GM12878 (cell line): ENCODE data around the genes MAP1LC3A and TP53INP2.

DNA sequence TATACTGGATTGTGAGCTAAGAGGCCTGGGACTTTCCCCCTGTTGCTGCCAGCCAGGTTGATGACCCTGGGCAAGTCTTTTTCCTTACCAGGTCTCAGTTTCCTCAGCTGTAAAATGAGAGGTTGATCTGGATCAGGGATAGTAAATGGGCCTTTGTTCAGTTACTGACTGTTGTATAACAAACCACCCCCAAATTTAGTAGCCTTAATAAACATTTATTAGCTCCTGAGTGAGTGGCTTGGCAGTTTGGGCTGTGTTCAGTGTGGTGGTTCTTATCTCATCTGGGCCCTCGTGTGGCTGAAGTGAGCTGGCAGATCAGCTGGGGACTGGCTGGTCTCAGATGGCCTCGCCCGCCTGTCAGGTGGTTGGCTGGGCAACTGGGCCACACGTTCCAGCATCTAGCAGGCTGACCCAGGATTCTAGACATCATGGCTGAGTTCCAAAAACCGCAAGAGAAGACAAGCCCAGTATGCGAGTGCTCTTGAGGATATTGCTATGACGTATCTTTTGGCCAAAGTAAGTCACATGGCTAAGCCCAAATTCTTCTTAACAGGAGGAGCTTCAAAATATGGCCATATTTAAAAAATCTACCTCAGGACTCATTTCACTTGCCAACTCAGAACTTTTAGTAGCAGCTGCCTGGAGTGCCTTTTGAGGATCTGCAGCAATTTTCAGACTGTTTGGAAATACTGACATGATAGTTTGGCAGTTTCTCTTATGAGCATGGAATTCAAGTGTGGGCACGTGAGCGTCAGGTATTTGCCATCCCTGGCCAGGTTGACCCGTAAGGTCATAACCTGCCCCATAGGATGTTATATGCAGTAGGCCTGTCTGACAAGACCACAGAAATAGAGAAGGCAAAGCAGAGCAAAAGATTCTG, 28.8 kb downstream of the EIF2S2 start:
- RAMPAGE, long total RNA, result no peak
- RRBS, 2 experiments, result no CpG with 5 or more reads among the region's 10 CpGs
CAGE:
- cytosol, long polyA minus RNA, result no peak
- cytosol, long polyA plus RNA, result no peak
- long polyA plus RNA, result no peak
- nucleolus, long total RNA, result no peak
- nucleus, long polyA plus RNA, result no peak
- nucleus, long total RNA, result no peak

GRCh38 chr20:34121568-34122059, 9.6 kb upstream of the EIF2S2 start:
- RAMPAGE, long total RNA, result no peak
- RRBS, 2 experiments, result no CpG with 5 or more reads among the region's 2 CpGs
CAGE:
- cytosol, long polyA minus RNA, result no peak
- cytosol, long polyA plus RNA, result no peak
- long polyA plus RNA, result no peak
- nucleolus, long total RNA, result no peak
- nucleus, long polyA plus RNA, result no peak
- nucleus, long total RNA, result no peak

DNA sequence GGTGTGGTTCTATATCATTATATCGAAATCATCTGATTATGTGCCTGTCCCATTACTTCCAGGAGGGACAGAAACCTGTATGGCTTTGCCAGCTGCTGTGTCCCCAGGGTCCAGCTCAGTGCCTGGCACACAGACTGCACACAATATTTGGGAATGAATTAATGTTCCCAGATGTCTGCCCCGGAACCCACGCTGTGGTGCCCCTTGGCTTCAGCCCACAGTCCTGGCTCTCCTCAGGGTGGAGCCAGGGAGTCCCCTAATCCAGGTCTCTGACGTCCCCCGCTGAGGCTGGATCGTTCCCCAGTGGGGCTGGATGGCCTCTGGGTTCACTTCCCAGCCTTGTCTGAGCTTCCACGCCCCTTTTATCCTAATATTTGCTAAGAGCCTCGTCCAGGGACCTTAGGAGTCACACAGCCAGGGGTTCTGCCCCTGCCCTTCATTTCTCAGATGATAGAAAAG, 9.0 kb upstream of the AHCY start:
- RAMPAGE, long total RNA, result no peak
- RRBS, 2 experiments, result no CpG with 5 or more reads among the region's 8 CpGs
CAGE:
- cytosol, long polyA minus RNA, result no peak
- cytosol, long polyA plus RNA, result no peak
- long polyA plus RNA, result no peak
- nucleolus, long total RNA, result no peak
- nucleus, long polyA plus RNA, result no peak
- nucleus, long total RNA, result no peak

DNA sequence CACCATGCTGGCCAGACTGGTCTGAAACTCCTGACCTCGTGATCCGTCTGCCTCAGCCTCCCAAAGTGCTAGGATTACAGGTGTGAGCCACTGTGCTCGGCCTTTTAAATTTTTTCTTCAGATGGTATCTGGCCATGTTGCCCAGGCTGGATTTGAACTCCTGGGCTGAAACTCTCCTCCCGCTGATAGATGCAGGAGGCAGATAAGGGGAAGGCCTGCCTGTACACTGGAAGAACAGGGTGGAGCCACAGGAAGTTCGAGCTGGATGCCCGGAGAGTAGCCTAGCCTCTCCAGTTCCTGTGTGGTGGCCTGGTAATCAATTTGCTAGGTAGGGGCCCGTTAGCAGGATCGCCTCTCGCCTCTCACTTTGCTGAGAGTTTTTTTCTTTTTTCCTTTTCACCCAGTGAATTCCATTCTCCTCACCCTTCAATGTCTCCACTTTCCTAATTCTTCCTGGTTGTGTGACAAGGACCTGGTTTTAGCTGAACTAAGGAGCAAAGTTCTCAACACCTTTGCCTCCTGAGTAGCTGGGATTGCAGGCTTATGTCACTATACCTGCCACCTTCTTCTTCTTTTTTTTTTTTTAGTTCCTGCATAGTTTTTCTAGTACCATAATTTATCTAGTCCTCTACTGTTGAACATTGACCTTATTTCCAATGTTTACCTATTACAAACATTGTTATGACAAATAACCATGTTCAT, 19.4 kb upstream of the ITCH start:
- RAMPAGE, long total RNA, result no peak
- RRBS, 2 experiments, result no CpG with 5 or more reads among the region's 9 CpGs
CAGE:
- cytosol, long polyA minus RNA, result no peak
- cytosol, long polyA plus RNA, result no peak
- long polyA plus RNA, result no peak
- nucleolus, long total RNA, result no peak
- nucleus, long polyA plus RNA, result no peak
- nucleus, long total RNA, result no peak

DNA sequence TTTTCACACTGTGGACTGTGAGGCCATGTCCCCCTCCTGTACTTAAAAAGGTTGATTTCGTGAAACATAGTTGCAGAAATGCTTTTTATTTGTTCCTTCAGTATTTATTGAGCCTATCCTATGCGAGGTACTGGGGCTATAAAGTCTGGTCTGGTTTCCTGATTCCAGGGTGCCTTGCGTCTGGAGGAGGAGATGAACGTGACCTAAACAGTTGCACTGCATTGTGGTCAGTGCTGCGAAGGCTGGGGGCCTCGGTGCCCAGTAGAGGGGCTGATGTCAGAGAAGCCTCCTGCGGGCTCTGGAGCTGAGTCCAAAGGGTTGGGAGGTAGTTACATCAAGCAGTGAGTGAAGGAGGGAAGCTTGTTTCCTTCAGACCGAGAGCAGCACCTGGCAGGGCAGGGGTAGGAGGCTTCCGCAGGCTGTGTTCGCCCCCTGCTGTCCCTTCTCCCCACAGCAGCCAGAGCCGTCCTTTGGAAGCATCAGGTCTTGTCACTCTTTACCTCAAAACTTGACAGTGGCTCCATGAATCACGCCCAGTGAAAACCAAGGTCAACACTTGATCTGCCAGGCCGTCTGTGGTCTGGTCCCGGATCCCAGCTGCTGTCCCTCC, 6.7 kb downstream of the DYNLRB1 start:
- RAMPAGE, long total RNA, result no peak
- RRBS, 2 experiments, result 56 to 72% methylated on average over 1 of the region's 14 CpGs
CAGE:
- cytosol, long polyA minus RNA, result no peak
- cytosol, long polyA plus RNA, result no peak
- long polyA plus RNA, result no peak
- nucleolus, long total RNA, result no peak
- nucleus, long polyA plus RNA, result no peak
- nucleus, long total RNA, result no peak

GRCh38 chr20:34558216-34558605, 307 bp upstream of the MAP1LC3A start:
- RAMPAGE, long total RNA, result no peak
- RRBS, 2 experiments, result 1 to 2% methylated on average over 11 of the region's 35 CpGs
CAGE:
- cytosol, long polyA minus RNA, result no peak
- cytosol, long polyA plus RNA, result no peak
- long polyA plus RNA, result no peak
- nucleolus, long total RNA, result no peak
- nucleus, long polyA plus RNA, result no peak
- nucleus, long total RNA, result no peak

GRCh38 chr20:34558606-34559298, at the start of gene MAP1LC3A:
Gene MAP1LC3A, plus strand, starts transcription at chr20:34558718.
- RAMPAGE, long total RNA, result no peak
- RRBS, 2 experiments, result 29 to 42% methylated on average over 52 of the region's 77 CpGs
CAGE:
- cytosol, long polyA minus RNA, result no peak
- cytosol, long polyA plus RNA, result no peak
- long polyA plus RNA, result no peak
- nucleolus, long total RNA, result start-site peak on the plus strand at chr20:34558692-34558722, 21 reads
- nucleus, long polyA plus RNA, result no peak
- nucleus, long total RNA, result no peak

- RAMPAGE, long total RNA, result no peak
- RRBS, 2 experiments, result 96 to 97% methylated on average over 9 to 10 of the region's 23 CpGs
CAGE:
- cytosol, long polyA minus RNA, result no peak
- cytosol, long polyA plus RNA, result no peak
- long polyA plus RNA, result no peak
- nucleolus, long total RNA, result no peak
- nucleus, long polyA plus RNA, result no peak
- nucleus, long total RNA, result no peak
Measured at GRCh38 chr20:34559299-34559599, 731 bp downstream of the MAP1LC3A start.

DNA sequence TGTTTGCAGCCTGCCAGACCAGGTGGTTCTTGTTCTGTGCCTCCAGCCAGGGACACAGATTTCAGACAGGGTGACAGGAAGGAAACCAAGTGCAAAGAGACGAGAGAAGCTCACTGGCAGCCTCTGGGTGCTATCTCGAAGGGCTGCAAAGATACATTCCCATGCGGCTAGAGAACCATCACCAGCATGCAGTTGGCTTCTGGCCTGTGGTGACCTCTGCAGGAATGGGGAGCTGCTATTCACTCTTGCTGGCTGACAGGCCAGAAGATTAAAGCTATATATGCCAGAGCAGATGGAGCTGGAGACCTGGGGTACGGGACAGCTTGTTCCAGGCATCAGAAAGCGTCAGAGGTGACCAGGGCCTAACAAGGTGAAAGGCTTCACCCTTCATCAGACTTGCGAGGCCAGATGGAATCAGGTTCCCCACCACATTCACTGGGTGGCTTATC, 20.0 kb downstream of the MAP1LC3A start:
- RAMPAGE, long total RNA, result no peak
- RRBS, 2 experiments, result no CpG with 5 or more reads among the region's 6 CpGs
CAGE:
- cytosol, long polyA minus RNA, result no peak
- cytosol, long polyA plus RNA, result no peak
- long polyA plus RNA, result no peak
- nucleolus, long total RNA, result no peak
- nucleus, long polyA plus RNA, result no peak
- nucleus, long total RNA, result no peak

GRCh38 chr20:34601186-34601748, 42.7 kb downstream of the MAP1LC3A start:
- RAMPAGE, long total RNA, result no peak
- RRBS, 2 experiments, result no CpG with 5 or more reads among the region's 4 CpGs
CAGE:
- cytosol, long polyA minus RNA, result no peak
- cytosol, long polyA plus RNA, result no peak
- long polyA plus RNA, result no peak
- nucleolus, long total RNA, result no peak
- nucleus, long polyA plus RNA, result no peak
- nucleus, long total RNA, result no peak

GRCh38 chr20:34627375-34627990, 49.4 kb downstream of the PIGU start:
- RAMPAGE, long total RNA, result no peak
- RRBS, 2 experiments, result no CpG with 5 or more reads among the region's 7 CpGs
CAGE:
- cytosol, long polyA minus RNA, result no peak
- cytosol, long polyA plus RNA, result no peak
- long polyA plus RNA, result no peak
- nucleolus, long total RNA, result no peak
- nucleus, long polyA plus RNA, result no peak
- nucleus, long total RNA, result no peak

DNA sequence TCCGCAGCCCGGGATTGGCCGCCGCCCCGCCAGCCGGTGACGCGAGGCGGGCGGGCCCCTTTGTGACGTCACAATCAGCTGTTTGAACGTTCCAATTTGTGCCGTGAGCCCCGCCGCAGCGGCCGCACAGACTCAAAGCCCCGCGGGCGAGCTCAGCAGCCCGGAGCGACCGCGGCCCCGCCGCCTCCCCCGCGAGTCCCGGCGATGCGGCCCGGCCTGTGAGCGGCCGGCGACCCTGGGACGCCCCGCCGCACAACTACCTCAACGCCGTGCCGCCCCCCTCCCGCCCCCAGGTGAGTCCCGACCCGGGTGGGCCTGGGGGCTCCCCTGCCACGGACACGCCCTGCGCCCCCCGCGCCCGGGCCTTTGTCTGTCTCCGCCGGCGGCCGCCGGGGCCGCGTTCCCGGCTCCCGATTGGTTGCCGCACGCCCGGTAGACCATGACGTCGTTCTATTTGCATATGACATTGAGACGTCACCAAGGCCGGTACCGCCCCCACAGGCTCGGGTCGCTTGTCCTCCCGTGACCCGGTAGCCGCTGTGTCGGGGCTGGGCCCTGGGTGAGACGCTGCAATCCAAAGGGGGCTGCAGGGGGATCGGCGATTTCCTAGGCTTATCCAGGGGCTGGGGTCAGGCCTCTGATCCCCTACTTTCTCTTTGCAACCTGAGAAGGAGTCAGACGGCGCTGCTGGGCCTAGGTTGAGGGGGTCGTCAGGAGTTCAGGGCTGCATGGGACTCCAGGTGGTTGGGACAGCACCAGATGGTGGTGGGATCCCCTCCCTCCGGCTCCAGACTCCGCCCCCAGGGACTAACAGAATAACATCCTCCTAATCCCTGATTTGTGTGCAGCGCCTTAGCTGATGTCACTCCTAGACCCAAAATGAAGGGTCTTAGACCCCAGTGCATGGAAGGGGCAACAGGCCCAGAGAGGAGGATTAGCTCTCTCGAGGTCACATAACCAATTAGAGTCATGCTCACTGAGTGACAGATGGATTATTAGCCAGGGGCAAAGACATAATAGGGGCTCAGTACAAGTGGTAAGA, at the start of gene TP53INP2:
Gene TP53INP2 (plus strand): TSS at position 125 of the 1,042 bp plus-strand sequence.
- RAMPAGE, long total RNA, result start-site peak on the plus strand centred at position 519 of the sequence, 48 bp wide, 20 and 24 reads in 2 replicates
- RRBS, 2 experiments, result 1 to 2% methylated on average over 30 of the region's 83 CpGs
CAGE:
- cytosol, long polyA minus RNA, result start-site peak on the plus strand centred at position 543 of the sequence, 7 bp wide, 12 reads
- cytosol, long polyA plus RNA, result start-site peak on the plus strand centred at position 170 of the sequence, 233 bp wide, 16 and 12 reads in 2 replicates; start-site peak on the plus strand centred at position 505 of the sequence, 72 bp wide, 32 and 28 reads in 2 replicates
- long polyA plus RNA, result no peak
- nucleolus, long total RNA, result start-site peak on the plus strand centred at position 524 of the sequence, 37 bp wide, 21 reads
- nucleus, long polyA plus RNA, result no peak
- nucleus, long total RNA, result no peak

GRCh38 chr20:34713721-34714099, 9.6 kb downstream of the TP53INP2 start:
- RAMPAGE, long total RNA, result no peak
- RRBS, 2 experiments, result no CpG with 5 or more reads among the region's 1 CpG
CAGE:
- cytosol, long polyA minus RNA, result no peak
- cytosol, long polyA plus RNA, result no peak
- long polyA plus RNA, result no peak
- nucleolus, long total RNA, result no peak
- nucleus, long polyA plus RNA, result no peak
- nucleus, long total RNA, result no peak

DNA sequence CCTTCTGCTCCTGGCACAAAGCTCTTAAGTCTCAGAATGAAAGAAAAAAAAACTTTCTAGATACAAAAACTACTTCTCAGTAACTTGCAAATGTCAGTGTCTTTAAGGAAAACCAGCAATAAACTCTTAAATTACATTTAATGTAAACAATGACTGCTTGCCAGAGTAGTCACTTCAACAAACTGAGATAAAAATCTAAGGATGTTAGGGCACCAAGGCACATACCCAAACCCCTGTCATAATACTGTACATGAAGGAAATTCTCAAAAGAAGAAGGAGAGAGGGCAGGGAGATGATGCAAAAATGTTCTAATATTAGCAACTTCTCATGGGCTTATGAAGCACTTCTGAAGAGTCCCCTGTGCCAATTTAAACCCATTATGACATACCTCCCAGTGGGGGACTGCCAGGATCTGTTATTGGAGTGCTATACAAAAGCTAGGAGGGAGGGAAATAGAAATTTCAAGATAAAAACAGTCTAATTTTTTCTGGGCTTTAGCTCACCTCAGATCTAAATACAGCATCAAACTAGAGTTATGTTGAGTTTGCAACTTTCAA, 33.8 kb downstream of the NCOA6 start:
- RAMPAGE, long total RNA, result no peak
CAGE:
- cytosol, long polyA minus RNA, result no peak
- cytosol, long polyA plus RNA, result no peak
- long polyA plus RNA, result no peak
- nucleolus, long total RNA, result no peak
- nucleus, long polyA plus RNA, result no peak
- nucleus, long total RNA, result no peak

GRCh38 chr20:34945821-34946146, 9.8 kb downstream of the GSS start:
- RAMPAGE, long total RNA, result no peak
- RRBS, 2 experiments, result no CpG with 5 or more reads among the region's 4 CpGs
CAGE:
- cytosol, long polyA minus RNA, result no peak
- cytosol, long polyA plus RNA, result no peak
- long polyA plus RNA, result no peak
- nucleolus, long total RNA, result no peak
- nucleus, long polyA plus RNA, result no peak
- nucleus, long total RNA, result no peak

GRCh38 chr20:35174604-35175271, 2.9 kb downstream of the PROCR start:
- RAMPAGE, long total RNA, result no peak
- RRBS, 2 experiments, result no CpG with 5 or more reads among the region's 48 CpGs
CAGE:
- cytosol, long polyA minus RNA, result no peak
- cytosol, long polyA plus RNA, result no peak
- long polyA plus RNA, result no peak
- nucleolus, long total RNA, result no peak
- nucleus, long polyA plus RNA, result no peak
- nucleus, long total RNA, result no peak

DNA sequence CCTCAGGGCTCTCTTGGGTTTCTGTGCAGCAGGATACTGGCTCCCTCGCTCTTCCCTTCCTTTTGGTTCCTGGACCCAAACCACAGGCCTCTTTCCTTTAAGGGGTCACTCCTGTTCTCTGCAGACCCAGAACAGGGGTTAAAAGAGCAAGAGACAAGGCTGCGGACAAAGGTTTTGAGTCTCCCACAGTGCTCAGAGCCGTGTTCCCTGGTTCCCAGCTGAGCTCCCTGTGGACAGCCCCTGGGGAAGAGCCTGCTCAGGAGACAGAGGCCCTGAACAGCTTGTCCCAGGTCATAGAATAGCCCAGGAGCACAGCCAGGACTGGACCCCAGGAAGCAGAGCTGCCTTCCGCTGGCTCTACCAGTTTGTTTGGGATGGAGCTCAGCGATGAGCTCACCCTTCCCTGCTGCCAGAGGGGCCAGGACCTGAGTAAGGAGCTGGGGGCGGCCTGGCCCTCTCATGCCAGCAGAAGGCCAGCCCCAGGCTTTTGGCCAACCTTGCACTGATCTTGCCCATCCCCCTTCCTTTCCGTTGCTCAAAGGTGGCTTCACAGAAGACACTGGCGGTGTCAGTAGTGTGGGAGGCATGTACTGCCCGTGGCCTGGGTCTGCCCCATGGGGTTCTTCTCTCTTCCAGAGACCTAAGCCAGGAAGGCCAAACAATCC, 17.6 kb downstream of the MMP24OS start:
- RAMPAGE, long total RNA, result no peak
- RRBS, 2 experiments, result no CpG with 5 or more reads among the region's 9 CpGs
CAGE:
- cytosol, long polyA minus RNA, result no peak
- cytosol, long polyA plus RNA, result no peak
- long polyA plus RNA, result no peak
- nucleolus, long total RNA, result no peak
- nucleus, long polyA plus RNA, result no peak
- nucleus, long total RNA, result no peak

DNA sequence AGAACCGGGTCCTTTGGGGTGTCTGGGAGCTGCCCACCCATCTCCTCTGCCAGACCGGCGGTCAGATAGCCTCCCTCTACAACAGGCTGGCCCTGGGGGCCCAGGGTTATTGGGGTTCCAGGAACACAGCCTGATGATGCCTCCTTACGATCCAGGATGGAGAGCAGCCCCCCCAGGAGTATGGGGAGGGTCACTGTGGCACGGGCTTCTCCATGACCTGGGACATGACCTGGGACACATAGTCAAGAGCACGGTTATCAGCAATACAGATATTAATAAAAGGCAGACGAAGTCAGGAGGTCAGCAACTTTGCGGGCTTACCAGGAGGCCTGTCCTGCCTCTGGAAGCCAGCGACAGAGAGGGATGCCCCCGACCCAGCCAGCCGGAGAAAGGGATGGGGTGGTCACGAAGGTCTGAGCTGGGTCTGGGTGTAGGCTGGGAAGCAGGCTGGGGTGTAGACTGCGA, 821 bp downstream of the MMP24OS start:
- RAMPAGE, long total RNA, result no peak
- RRBS, 2 experiments, result 23 to 24% methylated on average over 5 of the region's 13 CpGs
CAGE:
- cytosol, long polyA minus RNA, result no peak
- cytosol, long polyA plus RNA, result no peak
- long polyA plus RNA, result no peak
- nucleolus, long total RNA, result no peak
- nucleus, long polyA plus RNA, result no peak
- nucleus, long total RNA, result no peak

DNA sequence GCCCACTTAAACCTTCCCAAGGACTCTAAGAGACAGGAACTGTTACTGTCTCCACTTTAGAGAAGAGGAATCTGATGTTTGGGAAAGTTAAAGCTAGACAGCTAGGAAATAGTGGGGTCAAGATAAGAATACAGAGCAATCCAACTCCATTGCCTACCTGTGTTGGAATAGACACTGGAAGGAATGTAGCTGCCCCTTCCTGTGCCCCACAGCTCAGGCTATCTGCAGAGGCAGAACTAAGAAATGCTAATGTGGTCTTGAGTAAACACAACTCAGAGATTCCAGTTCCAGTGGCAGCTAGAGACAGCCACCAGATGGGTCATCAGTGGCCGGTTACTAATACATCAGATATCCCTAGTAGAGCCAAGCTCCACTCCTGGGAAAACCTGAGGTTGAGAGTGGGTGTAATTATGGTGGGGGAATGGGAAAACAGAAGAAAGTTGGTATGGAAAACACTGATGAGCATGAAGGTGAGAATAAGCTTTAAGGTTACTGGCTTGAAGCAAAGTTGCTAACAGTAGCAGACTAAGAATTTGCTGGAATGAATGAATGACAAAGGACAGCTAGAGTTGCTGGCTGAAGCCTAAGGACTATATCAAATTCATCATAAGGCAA, 28.2 kb upstream of the FAM83C start:
- RAMPAGE, long total RNA, result no peak
- RRBS, 2 experiments, result no CpG with 5 or more reads among the region's 1 CpG
CAGE:
- cytosol, long polyA minus RNA, result no peak
- cytosol, long polyA plus RNA, result no peak
- long polyA plus RNA, result no peak
- nucleolus, long total RNA, result no peak
- nucleus, long polyA plus RNA, result no peak
- nucleus, long total RNA, result no peak

- RAMPAGE, long total RNA, result no peak
- RRBS, 2 experiments, result no CpG with 5 or more reads among the region's 3 CpGs
CAGE:
- cytosol, long polyA minus RNA, result no peak
- cytosol, long polyA plus RNA, result no peak
- long polyA plus RNA, result no peak
- nucleolus, long total RNA, result no peak
- nucleus, long polyA plus RNA, result no peak
- nucleus, long total RNA, result no peak
Measured at GRCh38 chr20:35326950-35327675, 34.9 kb upstream of the FAM83C start.